Kidney (tissue), 2 donors: ENCODE measurements around the gene TMPRSS5.

- PRO-cap: no peak
- RRBS: no CpG with 5 or more reads among the region's 7 CpGs
These were observed at the start of gene TMPRSS5 for GRCh38 chr11:113706049-113706760. TSS of gene TMPRSS5 (minus strand) at chr11:113706308.

- PRO-cap: bidirectional peak, plus-strand start at chr11:114060190, minus-strand start at chr11:114060128; bidirectional peak, plus-strand start at chr11:114060366, minus-strand start at chr11:114060399
- RRBS: 3% methylated on average over 14 of the region's 25 CpGs
These were observed 566 bp downstream of the ZBTB16 start for GRCh38 chr11:114060090-114060464.

DNA sequence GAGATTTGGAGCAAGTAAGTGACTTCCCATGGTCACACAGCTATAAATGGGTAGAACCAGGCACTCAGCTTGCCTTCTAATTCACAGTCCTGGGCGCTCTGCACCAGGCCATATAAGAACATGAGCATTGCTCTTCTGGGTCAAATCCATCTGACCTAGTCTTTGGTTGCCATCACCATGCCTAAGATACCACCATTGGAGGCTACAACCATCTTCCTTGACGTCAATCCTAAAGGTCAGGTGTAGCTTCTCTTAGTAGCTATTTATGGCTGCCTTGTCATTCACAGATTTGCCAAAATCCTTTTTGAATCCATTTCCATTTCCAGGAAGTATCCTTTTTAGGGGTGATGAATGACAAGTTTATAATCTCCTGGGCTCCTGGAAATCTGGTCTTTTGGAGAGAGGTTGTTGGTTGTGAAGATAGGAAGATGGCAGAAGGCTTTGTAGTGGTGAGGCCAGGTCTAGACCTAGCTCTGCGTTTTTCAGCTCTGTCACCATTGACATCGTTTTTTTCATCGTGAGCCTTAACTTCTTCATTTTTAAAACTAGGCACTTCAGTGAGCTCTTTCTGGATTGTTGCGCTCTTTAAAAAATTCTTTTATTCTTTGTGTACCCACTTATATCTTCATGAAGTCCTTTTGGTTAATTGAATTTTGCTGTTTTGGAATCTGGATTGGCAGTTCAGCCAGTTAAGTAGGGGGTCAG lies 11.2 kb downstream of the ZBTB16 start:
- PRO-cap: no peak
- RRBS: no CpG with 5 or more reads among the region's 6 CpGs

DNA sequence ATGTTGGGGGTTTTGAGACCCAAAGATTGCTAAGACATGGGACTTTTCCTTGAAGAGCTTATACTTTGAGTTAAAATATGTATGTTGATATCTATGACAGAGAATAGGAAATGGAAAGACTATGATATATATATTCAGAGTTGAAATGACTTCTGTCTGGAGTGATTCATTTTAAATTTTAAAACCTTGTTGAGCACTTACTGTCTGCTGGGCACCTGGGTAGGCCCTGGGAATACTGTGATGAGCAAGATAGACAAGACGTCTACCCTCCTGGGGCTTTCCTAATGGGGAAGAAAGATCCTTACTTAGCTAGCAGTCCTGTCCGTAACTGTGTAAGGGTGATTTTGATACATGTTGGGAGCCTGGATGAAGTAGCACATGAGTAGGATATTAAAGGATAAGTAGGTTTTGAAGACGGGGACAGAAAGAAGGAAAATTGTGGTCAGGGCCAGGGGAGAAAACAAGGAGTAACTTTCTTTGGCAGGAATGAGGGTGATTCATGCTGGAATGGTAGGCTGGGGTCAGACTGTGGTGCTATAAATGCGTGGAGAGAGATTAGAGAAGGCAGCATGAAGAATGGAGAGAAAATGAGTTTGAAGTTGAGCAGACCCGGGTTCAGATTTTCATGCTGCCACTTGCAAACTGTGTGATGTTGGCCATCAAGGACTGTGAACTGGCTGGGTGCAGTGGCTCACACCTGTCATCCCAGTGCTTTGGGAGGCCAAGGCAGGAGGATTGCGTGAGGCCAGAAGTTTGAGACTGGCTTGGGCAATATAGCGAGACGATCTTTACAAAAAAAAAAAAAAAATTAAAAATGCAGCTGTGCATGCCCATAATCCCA lies 22.0 kb downstream of the ZBTB16 start:
- PRO-cap: no peak
- RRBS: no CpG with 5 or more reads among the region's 8 CpGs

DNA sequence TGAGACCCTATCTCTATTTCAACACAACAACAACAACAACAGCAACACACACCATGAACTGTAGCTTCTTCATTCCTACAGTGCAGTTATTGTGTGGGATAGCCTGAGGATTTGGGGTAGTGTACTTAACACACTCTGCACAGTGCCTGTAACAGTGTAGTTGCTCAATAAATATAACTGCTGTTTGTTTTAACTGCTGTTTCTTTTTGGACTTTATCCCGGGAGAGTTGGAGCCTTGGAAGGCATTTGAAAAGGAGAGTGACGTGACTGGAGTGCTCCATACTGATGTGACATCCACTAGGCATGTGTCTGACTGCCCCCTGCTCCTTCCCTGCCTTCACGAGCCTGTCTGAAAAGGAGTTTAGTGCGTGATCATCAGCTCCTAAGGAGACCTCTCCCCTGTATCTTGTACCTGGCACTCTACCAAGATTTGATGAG lies 22.8 kb downstream of the ZBTB16 start:
- PRO-cap: no peak
- RRBS: no CpG with 5 or more reads among the region's 4 CpGs

- PRO-cap: no peak
- RRBS: 49% methylated on average over 5 of the region's 18 CpGs
These were observed 32.4 kb downstream of the ZBTB16 start for GRCh38 chr11:114091787-114092479.

DNA sequence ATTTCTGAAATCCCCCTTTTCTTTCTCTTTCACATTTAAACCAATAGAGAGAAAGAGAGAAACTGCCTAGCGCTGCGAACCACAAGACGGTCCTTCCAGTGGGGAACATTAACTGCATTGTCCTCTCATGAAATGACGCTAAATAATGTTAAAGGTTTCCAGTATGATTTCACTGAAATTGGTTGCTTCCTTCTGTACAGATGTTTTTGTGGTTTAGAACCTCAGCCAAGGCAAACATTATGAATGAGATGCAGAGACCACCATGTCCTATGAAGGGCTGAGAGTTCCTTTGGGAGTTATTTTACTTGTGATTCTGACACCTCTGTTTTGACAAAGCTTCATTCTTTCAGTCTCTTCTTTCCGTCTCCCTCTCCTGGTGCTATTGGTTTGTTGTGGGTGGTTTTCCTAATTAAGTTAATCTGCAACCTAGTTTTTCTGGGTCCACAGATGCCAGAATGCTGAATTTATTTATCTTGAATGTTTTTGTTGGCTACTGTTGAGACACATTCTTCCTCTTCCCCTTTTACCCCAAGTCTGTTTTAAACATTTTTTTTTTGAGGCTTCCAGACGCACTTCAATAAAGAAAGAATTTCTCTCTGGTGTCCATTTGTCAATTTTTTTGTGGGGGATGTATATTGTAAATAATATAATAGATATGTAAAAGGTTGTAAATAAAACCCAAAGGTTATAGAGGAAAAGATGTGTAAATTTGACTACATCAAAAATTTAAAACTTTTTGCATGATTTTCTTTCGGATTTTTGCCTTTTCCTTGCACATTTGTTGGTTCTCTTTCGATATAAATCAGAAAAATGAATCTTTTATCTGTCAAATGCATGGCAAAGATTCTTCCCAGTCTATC lies 52.1 kb downstream of the ZBTB16 start:
- PRO-cap: no peak
- RRBS: no CpG with 5 or more reads among the region's 8 CpGs

- PRO-cap: unidirectional peak, minus-strand start at chr11:114133023
- RRBS: no CpG with 5 or more reads among the region's 6 CpGs
These were observed 73.4 kb downstream of the ZBTB16 start for GRCh38 chr11:114132845-114133312.

GRCh38 chr11:114169225-114170209 lies 110.0 kb downstream of the ZBTB16 start:
- PRO-cap: no peak
- RRBS: no CpG with 5 or more reads among the region's 14 CpGs

GRCh38 chr11:114185051-114185422 lies 111.2 kb upstream of the NNMT start:
- PRO-cap: no peak
- RRBS: no CpG with 5 or more reads among the region's 5 CpGs

- PRO-cap: no peak
- RRBS: no CpG with 5 or more reads among the region's 2 CpGs
These were observed 103.9 kb upstream of the NNMT start for GRCh38 chr11:114192252-114192719.

DNA sequence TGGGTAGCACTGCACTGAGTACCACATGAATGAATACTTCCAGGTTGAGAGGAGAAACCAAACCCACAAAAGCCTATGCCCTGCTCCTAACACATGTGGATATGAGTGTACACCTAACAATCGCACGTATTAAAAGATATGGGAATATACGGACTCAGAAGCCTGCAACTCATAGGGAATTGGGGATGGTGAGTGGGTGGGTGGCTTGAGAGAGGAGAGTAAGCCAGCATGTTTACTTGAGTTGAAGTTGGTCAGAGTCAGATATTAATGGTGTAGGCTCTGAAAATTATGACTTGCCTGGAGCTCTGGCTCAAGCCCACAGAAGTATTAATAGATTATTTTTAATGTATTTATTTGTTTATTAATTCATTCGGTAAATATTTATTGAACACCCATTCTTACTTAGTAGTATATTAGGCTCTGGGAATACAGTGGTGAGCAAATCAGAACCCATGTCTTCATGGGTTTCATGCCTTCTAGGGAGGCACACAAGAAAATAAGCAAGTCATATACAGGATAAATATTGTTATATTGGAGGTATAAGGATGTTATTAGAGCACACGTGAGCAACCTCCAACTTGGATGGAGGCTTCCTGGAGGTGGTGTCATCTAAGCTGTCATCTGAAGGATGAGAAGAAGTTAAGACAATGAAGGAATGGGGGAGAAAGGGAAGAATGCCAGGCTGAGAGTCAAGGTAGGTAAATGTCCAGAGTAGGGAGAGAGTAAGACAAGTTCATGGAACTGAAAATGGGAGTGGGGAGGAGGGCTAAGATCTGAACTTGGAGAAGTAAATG lies 72.8 kb upstream of the NNMT start:
- PRO-cap: no peak
- RRBS: no CpG with 5 or more reads among the region's 5 CpGs

- PRO-cap: no peak
- RRBS: no CpG with 5 or more reads among the region's 6 CpGs
These were observed 69.8 kb upstream of the NNMT start for GRCh38 chr11:114226448-114226794.

DNA sequence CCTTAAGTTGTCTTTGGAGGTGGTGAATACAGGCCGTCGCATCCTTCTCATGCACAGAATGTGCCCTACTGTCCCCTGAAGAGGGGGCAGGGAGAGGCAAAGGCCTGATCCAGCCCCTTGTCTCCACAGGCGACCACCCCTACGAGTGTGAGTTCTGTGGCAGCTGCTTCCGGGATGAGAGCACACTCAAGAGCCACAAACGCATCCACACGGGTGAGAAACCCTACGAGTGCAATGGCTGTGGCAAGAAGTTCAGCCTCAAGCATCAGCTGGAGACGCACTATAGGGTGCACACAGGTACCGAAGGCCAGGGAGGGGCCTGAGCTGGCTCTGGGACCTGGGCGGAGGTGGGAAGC lies 49.2 kb upstream of the NNMT start:
- PRO-cap: no peak
- RRBS: no CpG with 5 or more reads among the region's 11 CpGs

- PRO-cap: unidirectional peak, plus-strand start at chr11:114280915
- RRBS: 29% methylated on average over 4 of the region's 9 CpGs
These were observed 15.6 kb upstream of the NNMT start for GRCh38 chr11:114280472-114281128.

GRCh38 chr11:114285464-114286370 lies 10.5 kb upstream of the NNMT start:
- PRO-cap: no peak
- RRBS: no CpG with 5 or more reads among the region's 7 CpGs

- PRO-cap: no peak
- RRBS: no CpG with 5 or more reads among the region's 14 CpGs
These were observed 12.3 kb downstream of the NNMT start for GRCh38 chr11:114308077-114309390.

DNA sequence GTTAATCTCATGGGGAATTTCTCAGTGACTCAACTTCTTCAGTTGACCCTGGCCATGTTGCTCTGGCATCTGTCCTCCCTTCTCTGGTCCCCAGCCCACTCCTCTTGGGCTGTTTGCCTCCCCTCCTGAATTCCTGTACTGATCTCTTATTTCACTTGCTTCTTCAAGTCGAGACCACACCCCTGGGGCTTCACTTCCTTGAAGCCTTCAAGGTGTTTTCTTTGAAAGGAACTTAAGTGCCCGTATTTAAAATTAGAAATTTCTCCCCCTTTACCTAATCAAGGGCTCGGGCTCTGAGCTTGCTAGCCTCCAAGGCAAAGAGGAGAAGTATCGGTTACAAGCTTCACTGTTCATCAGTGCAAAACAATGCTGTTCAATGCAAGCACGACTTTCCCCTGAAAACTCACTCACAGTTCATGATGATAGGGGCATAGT lies 23.8 kb downstream of the NNMT start:
- PRO-cap: no peak
- RRBS: no CpG with 5 or more reads among the region's 5 CpGs

DNA sequence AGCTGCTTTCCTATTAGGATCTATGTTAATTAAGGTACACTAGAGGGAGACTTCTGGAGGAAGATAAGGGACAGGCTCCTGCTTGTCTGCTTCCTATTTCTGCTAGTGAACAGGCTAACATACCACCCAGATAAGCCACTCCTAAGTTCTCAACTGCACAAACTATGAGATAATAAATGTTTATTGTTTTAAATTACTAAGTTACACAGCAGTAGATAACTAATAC lies 10.2 kb upstream of the NXPE2 start:
- PRO-cap: no peak

- PRO-cap: no peak
- RRBS: no CpG with 5 or more reads among the region's 7 CpGs
These were observed 236.4 kb downstream of the CADM1 start for GRCh38 chr11:115267866-115268217.